GM12878 (cell line): ENCODE measurements around the gene MRPS5.

DNA sequence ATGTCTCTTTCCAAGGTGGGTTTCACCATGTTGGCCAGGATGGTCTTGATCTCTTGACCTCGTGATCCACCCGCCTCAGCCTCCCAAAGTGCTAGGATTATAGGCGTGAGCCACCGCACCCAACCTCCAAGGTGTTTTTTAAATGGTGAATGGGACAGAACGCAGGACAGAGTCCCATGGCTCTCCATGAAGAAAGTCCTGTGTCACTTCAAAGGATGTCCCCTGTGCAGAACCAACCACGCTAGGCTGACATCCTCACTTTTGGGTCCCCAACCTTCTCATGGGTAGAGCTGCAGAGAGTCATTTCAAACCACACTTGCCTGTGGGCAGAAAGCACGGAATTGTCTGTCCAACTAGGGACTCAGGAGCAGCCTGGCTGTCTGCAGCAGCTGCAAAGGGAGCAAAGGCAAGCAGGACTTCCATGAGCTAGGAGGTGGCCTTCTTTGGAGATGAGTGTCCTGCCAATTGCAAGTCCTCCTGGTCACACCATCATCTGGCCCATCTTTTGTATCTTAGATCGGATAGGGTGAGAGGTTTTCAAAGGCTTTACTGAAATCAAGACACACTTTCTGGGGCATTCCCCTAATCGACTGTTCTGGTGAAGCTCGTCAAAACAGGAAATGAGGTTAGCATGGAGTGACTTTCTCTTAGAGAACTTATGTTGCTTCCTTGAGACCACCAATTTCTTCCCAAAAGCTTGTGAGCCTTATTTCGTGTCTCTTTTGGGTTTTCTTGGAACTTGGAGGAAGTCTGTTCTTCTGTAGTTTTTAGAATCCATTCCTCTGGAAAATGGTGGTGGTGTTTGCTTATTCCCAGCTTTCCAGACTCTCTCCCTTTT lies 222.4 kb upstream of the PLGLB2 start:
- RAMPAGE, long total RNA = no peak
- RRBS, 2 experiments = no CpG with 5 or more reads among the region's 11 CpGs
CAGE:
- cytosol, long polyA minus RNA = no peak
- cytosol, long polyA plus RNA = no peak
- long polyA plus RNA = no peak
- nucleolus, long total RNA = no peak
- nucleus, long polyA plus RNA = no peak
- nucleus, long total RNA = no peak

- RAMPAGE, long total RNA = no peak
- RRBS, 2 experiments = no CpG with 5 or more reads among the region's 10 CpGs
CAGE:
- cytosol, long polyA minus RNA = no peak
- cytosol, long polyA plus RNA = no peak
- long polyA plus RNA = no peak
- nucleolus, long total RNA = no peak
- nucleus, long polyA plus RNA = no peak
- nucleus, long total RNA = no peak
These were observed 9.4 kb downstream of the SMYD1 start for GRCh38 chr2:88076922-88077490.

DNA sequence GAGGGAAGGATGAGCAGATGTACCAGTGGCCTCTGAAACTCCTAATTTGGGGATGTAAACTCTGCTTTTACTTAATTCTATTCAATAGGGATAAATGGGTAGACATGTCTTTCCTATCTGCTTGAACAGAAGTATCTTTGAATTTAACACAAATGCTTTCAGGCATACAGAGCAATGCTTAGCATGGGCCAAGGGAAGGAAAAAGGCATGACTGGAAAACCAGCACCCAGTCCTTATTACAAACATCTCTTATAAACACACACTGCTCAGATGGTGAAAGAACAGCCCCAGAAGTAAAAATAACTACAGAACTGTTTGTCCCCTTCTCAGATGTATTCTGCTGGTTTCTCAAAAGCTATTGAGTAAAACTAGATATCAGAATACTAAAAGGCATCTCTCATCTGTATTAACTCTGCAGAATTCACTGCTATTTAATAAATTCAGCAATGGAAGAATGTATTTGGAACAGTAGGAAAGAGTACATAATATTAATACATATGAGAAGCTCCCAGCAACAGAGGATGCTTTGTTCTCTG lies 4.5 kb upstream of the THNSL2 start:
- RAMPAGE, long total RNA = no peak
CAGE:
- cytosol, long polyA minus RNA = no peak
- cytosol, long polyA plus RNA = no peak
- long polyA plus RNA = no peak
- nucleolus, long total RNA = no peak
- nucleus, long polyA plus RNA = no peak
- nucleus, long total RNA = no peak

DNA sequence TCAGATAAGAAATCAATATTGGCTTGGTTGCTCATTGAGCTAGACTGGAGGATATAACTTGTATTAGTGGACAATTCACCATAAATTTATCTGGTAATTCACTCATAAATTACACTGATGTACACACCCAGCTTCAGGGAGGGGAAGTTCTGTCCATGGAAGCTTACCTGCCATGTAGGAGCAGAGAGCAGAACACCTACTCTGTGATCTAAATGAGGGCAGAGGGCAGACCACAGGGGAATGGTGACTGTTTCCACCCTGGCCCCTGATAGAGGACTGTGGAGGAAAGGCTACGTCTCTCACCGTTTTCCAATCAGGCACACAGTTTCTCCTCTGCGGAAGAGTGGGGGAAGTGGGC lies 7.9 kb downstream of the THNSL2 start:
- RAMPAGE, long total RNA = no peak
- RRBS, 2 experiments = no CpG with 5 or more reads among the region's 3 CpGs
CAGE:
- cytosol, long polyA minus RNA = no peak
- cytosol, long polyA plus RNA = no peak
- long polyA plus RNA = no peak
- nucleolus, long total RNA = no peak
- nucleus, long polyA plus RNA = no peak
- nucleus, long total RNA = no peak

- RAMPAGE, long total RNA = no peak
- RRBS, 2 experiments = no CpG with 5 or more reads among the region's 2 CpGs
CAGE:
- cytosol, long polyA minus RNA = no peak
- cytosol, long polyA plus RNA = no peak
- long polyA plus RNA = no peak
- nucleolus, long total RNA = no peak
- nucleus, long polyA plus RNA = no peak
- nucleus, long total RNA = no peak
These were observed 18.0 kb downstream of the EIF2AK3 start for GRCh38 chr2:88609233-88609722.

- RAMPAGE, long total RNA = no peak
- RRBS, 2 experiments = no CpG with 5 or more reads among the region's 10 CpGs
CAGE:
- cytosol, long polyA minus RNA = no peak
- cytosol, long polyA plus RNA = no peak
- long polyA plus RNA = no peak
- nucleolus, long total RNA = no peak
- nucleus, long polyA plus RNA = no peak
- nucleus, long total RNA = no peak
These were observed 166.7 kb downstream of the RPIA start for GRCh38 chr2:88857751-88858958.

DNA sequence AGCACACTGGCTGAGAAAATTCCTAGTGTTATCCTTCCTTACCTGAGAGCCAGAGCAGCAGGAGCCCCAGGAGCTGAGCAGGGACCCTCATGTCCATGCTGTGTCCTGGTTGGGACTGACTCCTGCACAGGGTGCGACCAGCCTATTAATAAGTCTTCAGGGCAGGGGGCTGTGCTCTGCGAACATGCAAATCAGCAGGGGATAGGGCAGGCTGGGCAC lies 576.8 kb downstream of the RPIA start:
- RAMPAGE, long total RNA = no peak
- RRBS, 2 experiments = no CpG with 5 or more reads among the region's 2 CpGs
CAGE:
- cytosol, long polyA minus RNA = no peak
- cytosol, long polyA plus RNA = no peak
- long polyA plus RNA = no peak
- nucleolus, long total RNA = no peak
- nucleus, long polyA plus RNA = no peak
- nucleus, long total RNA = no peak

DNA sequence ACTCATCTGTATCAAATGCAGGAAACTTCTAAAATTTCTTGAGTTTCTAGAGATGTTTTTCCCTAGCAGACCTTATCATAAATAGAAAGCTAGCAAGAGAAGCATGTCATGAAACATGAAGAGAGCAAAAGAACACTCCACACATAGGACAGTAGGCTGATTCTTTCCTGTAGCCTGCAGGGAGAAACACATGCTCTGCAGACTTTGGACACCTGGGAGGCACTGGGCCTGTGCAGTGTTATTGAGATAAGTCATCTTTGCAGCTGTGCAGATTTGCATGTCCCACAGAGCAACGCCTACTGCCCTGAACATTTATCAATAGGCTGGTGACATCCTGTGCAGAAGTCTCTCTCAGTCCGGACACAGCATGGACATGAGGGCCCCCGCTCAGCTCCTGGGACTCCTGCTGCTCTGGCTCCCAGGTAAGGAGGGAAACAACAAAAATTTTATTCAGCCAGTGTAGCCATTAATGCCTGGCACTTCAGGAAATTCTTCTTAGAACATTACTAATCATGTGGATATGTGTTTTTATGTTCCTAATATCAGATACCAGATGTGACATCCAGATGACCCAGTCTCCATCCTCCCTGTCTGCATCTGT lies 1277.1 kb downstream of the RPIA start:
- RAMPAGE, long total RNA = no peak
- RRBS, 2 experiments = no CpG with 5 or more reads among the region's 3 CpGs
CAGE:
- cytosol, long polyA minus RNA = no peak
- cytosol, long polyA plus RNA = no peak
- long polyA plus RNA = no peak
- nucleolus, long total RNA = no peak
- nucleus, long polyA plus RNA = no peak
- nucleus, long total RNA = no peak

- RAMPAGE, long total RNA = no peak
- RRBS, 2 experiments = no CpG with 5 or more reads among the region's 4 CpGs
CAGE:
- cytosol, long polyA minus RNA = no peak
- cytosol, long polyA plus RNA = no peak
- long polyA plus RNA = no peak
- nucleolus, long total RNA = no peak
- nucleus, long polyA plus RNA = no peak
- nucleus, long total RNA = no peak
These were observed 366.6 kb upstream of the AQP7B start for GRCh38 chr2:94220356-94221006.

DNA sequence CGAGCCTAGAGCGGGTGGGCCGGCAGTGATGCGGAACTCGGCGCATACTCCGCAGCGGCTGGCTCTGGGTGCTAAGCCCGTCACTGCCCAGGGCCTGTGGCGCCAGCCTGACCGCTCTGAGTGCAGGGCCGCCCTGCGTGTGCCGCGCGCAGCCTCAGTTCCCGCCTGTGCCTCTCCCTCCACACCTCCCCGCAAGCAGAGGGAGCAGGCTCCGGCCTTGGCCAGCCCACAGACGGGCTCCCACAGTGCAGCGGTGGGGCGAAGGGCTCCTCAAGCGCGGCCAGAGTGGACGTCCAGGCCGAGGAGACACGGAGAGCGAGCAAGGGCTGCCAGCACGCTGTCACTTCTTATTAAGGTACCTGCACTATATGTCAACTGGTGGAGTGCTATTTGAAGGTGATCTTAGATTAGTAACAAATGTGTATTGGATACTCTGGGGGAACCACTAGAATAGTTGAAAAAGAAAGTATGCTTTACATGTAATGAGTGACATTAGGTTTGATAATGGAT lies 35.3 kb downstream of the AQP7B start:
- RAMPAGE, long total RNA = no peak
- RRBS, 2 experiments = no CpG with 5 or more reads among the region's 29 CpGs
CAGE:
- cytosol, long polyA minus RNA = no peak
- cytosol, long polyA plus RNA = no peak
- long polyA plus RNA = no peak
- nucleolus, long total RNA = no peak
- nucleus, long polyA plus RNA = no peak
- nucleus, long total RNA = no peak

DNA sequence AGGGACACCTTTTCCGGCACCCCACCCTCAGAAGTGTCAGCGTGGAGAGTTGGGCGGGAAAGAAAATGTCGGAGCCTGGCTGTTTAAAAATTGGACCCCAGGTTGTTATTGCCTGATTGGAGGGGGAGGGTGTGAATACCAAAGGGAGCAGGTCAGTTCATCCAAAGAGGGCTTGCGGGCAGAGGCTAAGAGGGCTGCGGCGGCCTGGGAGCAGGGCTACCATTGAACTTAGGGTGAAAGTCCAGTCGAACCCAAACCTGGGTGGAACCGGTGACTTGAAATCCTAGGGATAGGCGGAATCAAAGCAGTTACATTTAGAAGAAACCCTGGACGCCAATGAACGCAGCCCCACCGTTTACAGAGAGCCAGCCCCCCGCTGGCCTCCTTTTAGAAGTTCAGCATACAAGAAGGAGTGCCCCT lies 1.3 kb downstream of the MAL start:
- RAMPAGE, long total RNA = no peak
- RRBS, 2 experiments = 8 to 32% methylated on average over 1 of the region's 14 CpGs
CAGE:
- cytosol, long polyA minus RNA = no peak
- cytosol, long polyA plus RNA = no peak
- long polyA plus RNA = no peak
- nucleolus, long total RNA = no peak
- nucleus, long polyA plus RNA = no peak
- nucleus, long total RNA = no peak

DNA sequence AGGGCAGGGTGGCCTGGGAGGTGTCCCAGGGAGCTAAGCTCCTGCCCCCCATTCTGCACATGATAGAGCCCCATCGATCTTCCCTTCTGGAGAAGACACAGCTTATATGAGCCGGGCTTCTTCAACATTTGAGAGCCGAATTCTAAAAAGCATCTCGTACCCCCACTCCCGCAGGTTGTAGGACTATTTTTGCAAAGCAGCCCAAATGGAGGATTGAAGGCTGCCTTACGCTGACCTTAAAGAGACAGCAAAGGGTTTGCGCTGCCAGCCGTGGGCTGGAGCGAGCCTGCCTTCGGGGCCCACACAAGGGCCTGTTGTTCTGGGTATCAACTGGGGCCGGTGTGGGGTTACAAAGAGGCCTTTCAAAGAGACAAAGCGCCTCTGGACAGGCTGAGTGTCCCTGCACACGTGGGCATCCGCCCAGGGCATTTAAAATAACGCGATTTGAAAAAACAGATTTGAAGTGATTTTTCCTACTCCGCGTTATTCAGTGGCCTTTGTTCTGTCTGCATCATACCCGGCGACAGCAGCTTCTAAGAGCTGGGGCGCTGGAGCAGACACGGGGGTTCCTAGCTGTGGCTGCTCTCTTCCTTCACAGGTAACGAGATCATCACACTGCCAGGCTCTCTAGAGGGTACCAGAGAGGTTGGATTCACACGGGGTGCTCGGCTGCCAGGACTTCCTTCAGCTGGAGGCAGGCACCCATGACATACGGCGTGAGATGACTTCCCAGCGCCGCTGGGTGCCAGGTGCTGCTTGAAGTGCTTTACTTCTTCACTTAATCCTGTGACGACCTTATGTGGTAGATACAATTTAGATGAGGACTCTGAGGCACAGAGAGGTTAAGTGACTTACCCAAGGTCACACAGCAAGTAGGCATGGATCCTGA lies 32.1 kb downstream of the MAL start:
- RAMPAGE, long total RNA = no peak
- RRBS, 2 experiments = no CpG with 5 or more reads among the region's 30 CpGs
CAGE:
- cytosol, long polyA minus RNA = no peak
- cytosol, long polyA plus RNA = no peak
- long polyA plus RNA = no peak
- nucleolus, long total RNA = no peak
- nucleus, long polyA plus RNA = no peak
- nucleus, long total RNA = no peak

GRCh38 chr2:95058878-95059481 lies 33.5 kb downstream of the MAL start:
- RAMPAGE, long total RNA = no peak
- RRBS, 2 experiments = no CpG with 5 or more reads among the region's 12 CpGs
CAGE:
- cytosol, long polyA minus RNA = no peak
- cytosol, long polyA plus RNA = no peak
- long polyA plus RNA = no peak
- nucleolus, long total RNA = no peak
- nucleus, long polyA plus RNA = no peak
- nucleus, long total RNA = no peak

GRCh38 chr2:95060833-95061281 lies 35.3 kb downstream of the MAL start:
- RAMPAGE, long total RNA = no peak
- RRBS, 2 experiments = no CpG with 5 or more reads among the region's 8 CpGs
CAGE:
- cytosol, long polyA minus RNA = no peak
- cytosol, long polyA plus RNA = no peak
- long polyA plus RNA = no peak
- nucleolus, long total RNA = no peak
- nucleus, long polyA plus RNA = no peak
- nucleus, long total RNA = no peak

GRCh38 chr2:95075389-95075955 lies 46.1 kb downstream of the MRPS5 start:
- RAMPAGE, long total RNA = no peak
- RRBS, 2 experiments = 68 to 76% methylated on average over 3 of the region's 7 CpGs
CAGE:
- cytosol, long polyA minus RNA = no peak
- cytosol, long polyA plus RNA = no peak
- long polyA plus RNA = no peak
- nucleolus, long total RNA = no peak
- nucleus, long polyA plus RNA = no peak
- nucleus, long total RNA = no peak

- RAMPAGE, long total RNA = no peak
- RRBS, 2 experiments = no CpG with 5 or more reads among the region's 5 CpGs
CAGE:
- cytosol, long polyA minus RNA = no peak
- cytosol, long polyA plus RNA = no peak
- long polyA plus RNA = no peak
- nucleolus, long total RNA = no peak
- nucleus, long polyA plus RNA = no peak
- nucleus, long total RNA = no peak
These were observed 13.5 kb downstream of the MRPS5 start for GRCh38 chr2:95108193-95108467.

DNA sequence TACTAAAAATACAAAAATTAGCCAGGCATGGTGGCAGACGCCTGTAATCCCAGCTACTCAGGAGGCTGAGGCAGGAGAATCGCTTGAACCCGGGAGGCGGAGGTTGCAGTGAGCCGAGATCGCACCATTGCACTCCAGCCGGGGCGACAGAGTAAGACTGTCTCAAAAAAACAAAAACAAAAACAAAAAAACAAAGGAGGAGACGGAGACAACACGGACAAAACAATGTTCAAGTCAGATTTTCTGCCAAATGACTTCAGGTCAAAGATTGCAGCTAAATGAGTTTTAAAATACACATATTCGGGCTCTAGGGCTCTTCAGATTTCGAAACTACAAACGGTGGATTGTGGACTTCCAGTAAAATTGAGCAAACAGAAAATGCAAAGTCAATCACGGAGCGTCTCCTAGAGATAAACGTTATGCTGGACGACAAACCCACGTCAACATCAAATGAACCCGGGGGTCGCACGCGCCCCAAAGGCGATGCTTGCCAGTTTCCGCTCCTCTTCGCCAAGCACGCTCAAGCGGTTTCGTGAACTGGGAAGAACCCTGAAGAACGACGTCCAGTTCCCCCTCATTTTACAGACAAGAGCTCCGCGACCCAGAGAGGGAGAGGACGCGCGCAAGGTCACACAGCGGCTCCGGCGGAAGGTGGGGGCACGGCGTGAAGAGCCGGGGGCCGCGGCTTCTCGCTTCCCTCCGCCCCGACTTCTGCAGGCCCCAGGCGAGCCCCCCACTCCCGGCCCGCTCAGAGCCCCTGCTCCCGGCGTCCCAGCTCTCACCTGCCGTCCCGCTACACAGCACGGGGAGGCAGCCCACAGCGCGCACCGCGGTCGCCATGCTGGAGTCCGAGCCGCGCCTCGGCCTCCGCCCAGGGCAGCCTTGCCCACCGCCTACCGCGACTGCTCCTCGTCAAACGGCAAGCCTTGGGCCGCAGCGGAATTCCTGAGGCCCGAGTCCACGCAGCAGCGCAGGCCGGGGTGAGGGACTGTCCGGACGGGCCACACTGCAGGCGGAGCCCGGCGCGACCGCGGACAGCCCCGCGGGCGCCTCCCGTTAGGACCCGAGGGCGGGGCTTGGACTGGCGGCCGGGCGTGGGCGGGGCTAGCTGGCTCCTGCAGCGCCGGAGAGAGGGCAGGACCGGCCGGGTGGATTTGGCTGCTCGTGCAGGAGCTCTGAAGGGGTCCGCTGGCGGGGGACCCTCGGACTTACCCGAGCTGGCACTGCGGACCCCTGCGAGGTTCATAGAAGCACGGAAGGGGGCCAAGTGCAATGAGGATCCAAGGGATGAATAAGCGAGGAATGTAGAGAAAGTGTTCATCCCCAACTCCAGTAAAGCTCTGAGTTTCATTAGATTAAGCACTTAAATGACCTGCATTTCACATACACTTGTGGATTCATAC lies at the start of gene MRPS5:
TSS of gene MRPS5 (minus strand) at position 857 of the 1,403 bp plus-strand sequence.
- RAMPAGE, long total RNA = start-site peak on the minus strand centred at position 838 of the sequence, 72 bp wide, 3,092 and 3,884 reads in 2 replicates; start-site peak on the minus strand centred at position 1,008 of the sequence, 57 bp wide, 203 and 533 reads in 2 replicates
- RRBS, 2 experiments = under 1 to 1% methylated on average over 25 of the region's 106 CpGs
CAGE:
- cytosol, long polyA minus RNA = start-site peak on the minus strand centred at position 1,001 of the sequence, 52 bp wide, 82 reads
- cytosol, long polyA plus RNA = start-site peak on the minus strand centred at position 842 of the sequence, 86 bp wide, 1,766 and 2,389 reads in 2 replicates; start-site peak on the minus strand centred at position 1,033 of the sequence, 52 bp wide, 1,050 and 606 reads in 2 replicates
- long polyA plus RNA = start-site peak on the minus strand centred at position 844 of the sequence, 81 bp wide, 2,124 and 1,943 reads in 2 replicates; start-site peak on the minus strand centred at position 1,017 of the sequence, 20 bp wide, 272 and 325 reads in 2 replicates
- nucleolus, long total RNA = no peak
- nucleus, long polyA plus RNA = start-site peak on the minus strand centred at position 844 of the sequence, 81 bp wide, 1,552 and 1,473 reads in 2 replicates; start-site peak on the minus strand centred at position 1,020 of the sequence, 26 bp wide, 299 and 738 reads in 2 replicates
- nucleus, long total RNA = no peak

- RAMPAGE, long total RNA = no peak
- RRBS, 2 experiments = 6 to 22% methylated on average over 85 to 97 of the region's 141 CpGs
CAGE:
- cytosol, long polyA minus RNA = no peak
- cytosol, long polyA plus RNA = no peak
- long polyA plus RNA = no peak
- nucleolus, long total RNA = no peak
- nucleus, long polyA plus RNA = no peak
- nucleus, long total RNA = no peak
These were observed 49.3 kb downstream of the KCNIP3 start for GRCh38 chr2:95346165-95347088.

DNA sequence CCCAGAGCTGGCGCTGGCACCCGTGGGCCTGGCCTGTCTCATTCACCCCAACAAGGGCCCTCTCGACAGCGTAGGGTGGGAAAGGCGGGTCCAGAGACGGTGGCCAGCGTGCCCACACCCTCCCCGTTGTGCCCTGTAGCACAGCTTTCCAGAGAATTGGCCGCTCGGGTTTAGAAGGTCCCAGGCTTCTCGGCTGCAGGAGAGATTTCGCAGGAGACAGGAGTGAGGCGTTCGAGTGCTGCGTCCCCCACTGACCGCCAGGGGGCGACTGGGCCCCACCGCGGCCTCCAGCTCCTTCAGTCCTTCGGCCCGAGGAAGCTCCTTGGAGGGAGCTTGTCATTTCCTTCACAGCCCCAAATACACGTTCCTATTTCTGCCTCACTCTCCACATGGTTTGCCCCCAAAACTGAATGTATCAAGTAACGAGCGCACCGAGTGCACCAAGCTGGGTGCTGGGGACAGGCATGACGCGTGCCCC lies 13.4 kb upstream of the FAHD2A start:
- RAMPAGE, long total RNA = no peak
- RRBS, 2 experiments = no CpG with 5 or more reads among the region's 27 CpGs
CAGE:
- cytosol, long polyA minus RNA = no peak
- cytosol, long polyA plus RNA = no peak
- long polyA plus RNA = no peak
- nucleolus, long total RNA = no peak
- nucleus, long polyA plus RNA = no peak
- nucleus, long total RNA = no peak

DNA sequence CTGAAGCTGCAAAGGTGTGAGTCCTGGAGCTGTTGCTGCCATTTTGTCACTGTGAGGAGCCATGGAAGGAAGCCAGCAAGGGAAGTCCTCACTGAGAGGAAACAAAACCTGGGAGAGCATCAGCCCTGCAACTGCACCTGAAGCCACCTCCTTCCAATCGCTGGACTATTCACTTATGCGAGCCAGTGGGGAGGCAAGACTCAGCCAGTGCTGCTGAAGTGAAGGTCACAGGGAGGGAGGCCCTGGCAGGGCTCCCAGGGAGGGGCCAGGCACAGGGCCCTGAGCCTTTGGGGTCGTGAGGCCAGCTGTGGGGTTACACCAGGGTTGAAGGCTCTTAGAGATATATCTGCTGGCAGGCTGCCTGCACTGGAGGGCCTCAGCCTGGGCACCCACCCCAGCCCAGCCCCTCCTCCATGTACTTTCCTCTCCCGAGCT lies 10.7 kb upstream of the FAHD2A start:
- RAMPAGE, long total RNA = no peak
- RRBS, 2 experiments = no CpG with 5 or more reads among the region's 4 CpGs
CAGE:
- cytosol, long polyA minus RNA = no peak
- cytosol, long polyA plus RNA = no peak
- long polyA plus RNA = no peak
- nucleolus, long total RNA = no peak
- nucleus, long polyA plus RNA = no peak
- nucleus, long total RNA = no peak